ENCODE measurements around a stretch of chr2.

DNA sequence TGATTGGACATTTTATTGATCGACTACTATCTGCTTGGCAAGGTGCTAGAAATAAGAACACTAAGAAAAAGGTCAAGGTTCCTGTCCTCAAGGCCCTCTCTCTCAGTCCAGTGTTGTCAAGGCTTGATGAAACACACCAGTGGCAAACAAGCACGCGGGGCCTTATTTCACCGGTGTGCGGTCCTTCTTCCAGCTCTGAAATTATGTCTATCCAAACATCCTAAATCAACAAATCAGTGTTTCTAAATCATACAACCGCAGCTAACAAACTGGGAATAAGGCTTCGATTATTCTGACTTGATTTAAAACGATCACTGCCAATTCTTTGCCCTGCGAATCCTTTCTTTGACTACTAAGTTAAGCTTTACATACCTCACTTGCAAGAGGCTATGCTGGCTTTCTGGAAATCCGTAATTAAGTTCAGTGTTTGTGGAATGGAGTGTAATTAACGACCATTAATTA lies 702 bp upstream of the ITGAV start:
- PRO-cap, 2 experiments, result peak in 1 of 2 experiments; most common minus-strand start position 200 of the sequence (in 1)

DNA sequence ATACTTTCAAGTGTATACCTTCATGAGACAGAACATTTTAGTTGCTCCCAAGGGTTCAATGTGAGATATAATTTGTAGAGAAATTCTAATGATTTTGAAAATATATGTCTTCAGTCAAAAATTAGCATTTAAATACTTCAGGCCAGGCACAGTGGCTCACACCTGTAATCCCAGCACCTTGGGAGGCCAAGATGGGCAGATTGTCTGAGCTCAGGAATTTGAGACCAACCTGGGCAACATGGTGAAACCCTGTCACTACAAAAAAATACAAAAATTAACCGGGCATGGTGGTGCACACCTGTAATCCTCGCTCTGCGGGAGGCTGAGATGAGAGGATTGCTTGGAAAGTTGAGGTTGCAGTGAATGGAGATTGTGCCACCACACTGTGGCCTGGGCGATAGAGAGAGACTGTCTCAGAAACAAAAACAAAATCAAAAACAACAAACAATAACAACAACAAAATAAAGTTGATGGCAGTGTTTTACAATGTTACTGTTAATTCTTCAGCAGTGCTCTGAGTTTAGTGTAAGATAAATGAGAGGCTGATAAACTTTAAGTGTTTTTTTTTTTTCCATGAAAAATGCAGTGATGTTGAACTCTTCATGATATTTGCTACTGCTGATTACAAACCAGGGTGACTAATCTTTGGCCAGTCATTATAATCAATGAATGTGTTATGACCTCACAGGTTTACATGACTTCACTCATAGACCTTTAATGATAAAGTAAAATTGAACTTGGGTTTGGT lies 2.3 kb downstream of the ITGAV start:
- PRO-cap, 2 experiments, result peak in 1 of 2 experiments; most common plus-strand start position 349 of the sequence (in 1)

DNA sequence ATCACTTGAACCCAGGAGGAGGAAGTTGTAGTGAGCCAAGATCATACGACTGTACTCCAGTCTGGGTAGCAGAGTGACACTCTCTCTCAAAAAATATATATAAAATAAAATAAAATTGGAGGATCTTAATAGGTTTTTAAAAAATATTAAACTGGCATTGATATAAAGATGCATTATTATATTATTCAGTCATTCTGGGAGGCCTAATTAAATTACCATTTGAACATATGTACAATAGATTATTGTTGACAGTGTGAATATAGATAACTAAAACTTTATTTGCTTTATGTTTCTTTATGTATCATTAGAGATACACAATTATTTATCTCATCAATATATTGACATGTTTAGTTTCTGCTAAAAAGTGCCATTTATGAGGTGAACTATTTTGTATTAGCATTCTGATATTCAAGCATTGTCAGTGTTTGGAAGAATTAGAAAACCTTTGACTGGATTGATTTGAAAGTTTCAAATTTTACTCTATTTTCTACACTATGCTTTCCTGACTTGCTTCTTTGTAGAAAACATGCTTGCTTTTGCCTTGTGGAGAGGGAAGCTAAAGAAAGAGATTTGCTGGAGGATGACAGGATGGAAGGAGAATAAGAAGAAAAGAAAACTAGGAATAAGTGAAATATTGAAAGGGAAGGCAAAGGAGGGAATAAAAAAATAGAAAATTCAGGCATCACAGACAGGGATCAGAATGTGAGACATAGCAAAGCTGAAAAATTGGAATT lies 44.3 kb downstream of the ITGAV start:
- PRO-cap, 2 experiments, result no peak in any of the 2 experiments

DNA sequence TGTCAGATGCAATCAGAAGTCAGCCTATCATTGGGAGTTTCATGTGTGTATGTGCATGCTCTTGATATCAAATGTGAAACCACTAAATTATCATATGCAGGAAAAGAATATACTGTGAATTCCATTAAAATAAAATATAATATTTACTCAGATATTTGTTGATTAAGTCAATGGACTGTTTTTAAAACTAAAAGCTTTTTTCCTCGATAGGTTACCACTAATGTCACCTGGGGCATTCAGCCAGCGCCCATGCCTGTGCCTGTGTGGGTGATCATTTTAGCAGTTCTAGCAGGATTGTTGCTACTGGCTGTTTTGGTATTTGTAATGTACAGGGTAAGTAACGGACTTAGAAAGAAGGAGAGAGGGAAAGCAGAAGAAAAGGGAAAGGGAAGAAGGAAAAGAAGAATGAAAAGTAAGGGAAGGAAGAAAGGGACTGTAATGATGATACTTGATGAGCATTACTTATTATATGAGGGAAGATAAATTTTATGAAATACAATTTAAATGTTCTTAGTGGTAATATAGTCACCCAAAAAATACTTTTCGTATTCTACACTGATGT lies 17.2 kb upstream of the FAM171B start:
- PRO-cap, 2 experiments, result no peak in any of the 2 experiments

DNA sequence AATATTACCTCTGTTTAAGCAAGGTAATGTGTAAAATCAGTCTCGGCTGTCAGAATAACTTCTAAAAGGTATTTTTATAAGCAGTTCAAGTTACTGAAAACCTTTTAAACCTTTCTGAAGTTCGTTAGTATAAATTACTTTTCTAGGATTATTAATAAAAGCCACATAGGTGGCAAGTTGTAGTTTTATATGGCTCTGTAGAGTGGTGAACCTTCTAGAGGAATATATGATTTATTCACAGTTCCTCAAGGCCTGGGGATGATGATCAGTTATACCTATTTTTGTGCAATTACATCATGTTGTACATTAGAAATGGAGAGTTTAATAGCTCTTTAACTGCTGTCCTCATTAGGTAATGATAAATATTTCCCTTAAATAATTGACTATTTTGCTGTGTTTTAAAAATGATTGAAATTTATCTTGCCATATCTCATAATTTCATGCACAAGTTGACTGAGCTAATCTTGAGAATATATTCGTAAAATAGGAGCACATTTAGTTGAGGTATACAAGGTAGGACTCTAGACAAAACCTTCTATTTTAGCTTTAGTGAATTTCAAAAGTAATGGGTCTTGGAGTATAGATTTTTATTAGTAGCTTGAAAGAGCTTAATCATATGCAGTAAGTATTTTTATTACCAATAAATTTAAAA lies 15.3 kb upstream of the FAM171B start:
- PRO-cap, 2 experiments, result no peak in any of the 2 experiments

DNA sequence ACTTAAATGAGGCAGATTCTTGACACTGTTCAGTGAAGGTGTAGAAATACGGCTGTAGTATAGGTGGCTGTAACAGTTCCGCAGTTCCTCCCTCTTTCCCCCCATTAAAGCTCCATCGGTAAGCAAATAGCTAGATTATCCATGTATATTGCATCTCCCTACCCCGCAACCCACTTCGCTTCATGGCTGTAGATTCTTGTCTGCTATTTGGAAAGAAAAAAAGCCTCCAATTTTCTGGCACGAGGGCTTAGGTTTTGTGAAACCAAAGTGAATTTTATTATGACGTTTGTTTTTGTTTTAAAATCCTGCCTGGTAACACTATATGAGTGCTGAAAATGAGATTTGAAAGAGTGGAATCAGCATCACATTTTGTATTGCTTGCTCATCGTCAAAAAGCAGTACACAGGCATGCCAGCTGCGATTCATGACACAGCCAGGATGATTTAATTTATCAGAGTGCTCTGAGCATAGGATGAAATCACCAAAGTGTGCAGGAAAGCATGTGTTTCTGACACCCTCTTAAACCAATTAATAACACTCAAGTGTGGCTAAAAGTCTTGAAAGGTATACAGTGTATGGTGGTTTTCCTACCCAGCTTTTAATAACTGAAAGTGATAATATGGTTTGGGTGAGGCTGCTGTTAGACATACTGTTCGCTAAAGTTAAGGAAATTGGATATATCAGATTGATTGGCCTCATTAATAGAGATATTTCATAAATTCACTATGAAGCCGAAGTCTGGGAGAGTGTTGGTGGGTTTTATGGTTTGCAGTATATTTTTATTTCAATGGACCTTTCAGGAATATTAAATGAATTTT lies 1.5 kb downstream of the FAM171B start:
- PRO-cap, 2 experiments, result no peak in any of the 2 experiments

DNA sequence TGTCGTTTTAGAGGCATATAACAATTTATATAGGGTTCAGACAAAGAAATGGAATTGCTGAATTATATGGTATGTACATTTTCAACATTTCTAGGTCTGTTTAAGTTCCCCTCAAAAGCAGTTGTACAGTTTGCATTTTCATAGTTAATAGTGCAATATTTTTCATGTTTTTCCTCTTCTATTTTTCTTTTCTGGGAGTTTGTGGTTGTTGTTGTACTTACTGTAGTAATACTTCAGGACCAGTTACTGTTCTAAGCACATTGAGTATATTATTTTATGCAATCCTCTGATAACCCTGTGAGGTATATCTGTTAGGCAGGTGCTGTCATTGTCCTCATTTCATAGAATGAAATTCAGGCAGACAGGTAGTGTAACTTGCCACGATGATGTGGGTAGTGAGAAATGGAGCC lies 22.8 kb downstream of the FAM171B start:
- PRO-cap, 2 experiments, result no peak in any of the 2 experiments

- PRO-cap, 2 experiments, result no peak in any of the 2 experiments
Measured at GRCh38 chr2:186761712-186762103, 67.8 kb downstream of the FAM171B start.

GRCh38 chr2:187673408-187674243 lies 119.4 kb upstream of the TFPI start:
- PRO-cap, 2 experiments, result no peak in any of the 2 experiments

DNA sequence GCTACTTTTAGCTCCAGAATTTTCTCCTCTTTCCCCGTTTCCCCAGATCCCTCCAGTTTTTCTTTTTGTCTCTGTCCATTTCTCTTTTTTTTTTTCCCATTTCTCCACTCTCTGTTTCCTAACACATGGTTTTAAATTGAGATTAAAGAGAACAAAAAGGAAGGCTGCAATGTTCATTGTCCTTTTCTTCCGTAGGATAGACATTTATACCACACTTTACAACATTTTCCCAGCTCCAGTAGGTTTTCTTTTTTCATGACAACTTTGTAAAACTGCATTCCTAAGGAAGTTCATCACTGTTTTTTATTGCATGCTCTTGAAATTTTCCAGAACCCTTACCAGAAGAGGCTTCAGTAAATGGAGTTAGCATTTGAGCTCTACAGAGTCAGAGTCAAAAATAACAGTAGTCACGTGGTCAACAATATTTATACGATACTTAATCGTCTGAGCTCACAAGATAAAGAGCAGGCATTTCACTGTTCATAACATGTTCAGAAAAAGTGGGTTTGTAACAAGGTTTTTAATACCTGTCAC lies 187.3 kb upstream of the COL3A1 start:
- PRO-cap, 2 experiments, result no peak in any of the 2 experiments

DNA sequence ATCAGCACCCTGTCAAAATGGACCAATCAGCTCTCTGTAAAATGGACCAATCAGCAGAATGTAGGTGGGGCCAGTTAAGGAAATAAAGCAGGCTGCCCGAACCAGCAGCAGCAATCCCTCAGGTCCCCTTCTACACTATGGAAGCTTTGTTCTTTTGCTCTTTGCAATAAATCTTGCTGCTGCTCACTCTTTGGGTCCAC lies 82.9 kb upstream of the COL3A1 start:
- PRO-cap, 2 experiments, result no peak in any of the 2 experiments

- PRO-cap, 2 experiments, result no peak in any of the 2 experiments
Measured at GRCh38 chr2:188971281-188971766, 2.8 kb upstream of the COL3A1 start.

- PRO-cap, 2 experiments, result no peak in any of the 2 experiments
Measured at GRCh38 chr2:189178537-189179008, 988 bp downstream of the COL5A2 start.

DNA sequence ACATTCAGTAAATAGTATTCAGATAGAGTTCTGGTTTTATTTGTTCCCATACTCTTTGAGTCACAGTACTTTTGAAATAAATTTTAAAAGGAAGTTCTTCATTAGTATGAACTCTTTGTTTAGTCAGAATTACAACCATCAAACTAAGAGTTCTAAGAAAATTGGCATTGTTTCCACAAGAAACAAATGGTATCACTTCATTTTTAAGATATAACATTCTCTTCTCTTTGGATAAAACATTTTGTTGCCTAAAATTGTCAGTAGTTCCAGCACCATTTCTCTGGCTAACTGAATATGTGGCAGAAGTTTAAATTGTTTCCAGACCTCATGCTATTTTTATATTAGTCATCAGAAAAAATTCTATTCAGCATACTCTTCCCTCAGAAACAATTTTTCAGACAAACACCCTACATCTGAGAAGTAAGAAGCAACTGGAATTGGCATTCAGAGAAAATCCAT lies 88.5 kb upstream of the COL5A2 start:
- PRO-cap, 2 experiments, result no peak in any of the 2 experiments

DNA sequence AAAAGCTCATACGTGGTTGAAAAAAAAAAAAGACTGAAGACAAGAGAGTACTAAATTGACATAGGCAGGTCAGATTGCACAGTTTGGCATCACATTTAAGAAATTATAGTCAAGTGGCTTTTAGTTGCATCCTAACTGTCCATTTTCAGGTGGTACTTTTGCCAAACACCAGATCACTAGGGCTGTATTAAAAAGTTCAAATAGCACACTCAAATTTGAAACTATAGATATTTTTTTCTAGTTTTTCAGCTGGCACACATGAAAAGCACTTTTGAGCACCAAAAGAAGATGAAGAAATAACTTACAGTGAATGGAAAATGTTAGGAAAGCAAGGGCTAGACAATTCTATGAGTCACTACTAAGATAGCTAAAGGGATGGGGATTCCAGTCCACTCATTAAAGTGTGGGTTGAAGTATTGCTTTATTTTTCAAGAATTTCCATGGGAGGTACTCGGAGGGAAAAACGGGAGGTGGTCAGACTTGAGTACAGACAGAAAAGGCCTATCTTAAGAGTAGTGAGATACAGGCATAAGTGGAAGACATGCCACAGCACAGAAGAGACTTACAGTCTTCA lies 106.6 kb upstream of the COL5A2 start:
- PRO-cap, 2 experiments, result no peak in any of the 2 experiments

DNA sequence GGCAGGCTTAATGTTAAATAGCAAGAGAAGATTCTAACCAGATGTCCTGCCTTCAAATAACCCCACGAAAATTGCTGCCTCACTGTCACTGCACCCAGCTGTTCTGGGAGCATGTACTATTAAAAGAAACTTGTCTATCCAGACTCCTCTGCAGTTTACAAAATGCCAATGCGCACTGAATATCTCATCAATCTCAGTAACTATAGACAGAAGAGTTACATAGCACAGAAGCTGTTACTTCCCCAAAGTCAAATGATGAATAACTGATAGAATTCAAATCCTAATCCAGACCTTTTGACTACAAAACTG lies 43.9 kb downstream of the WDR75 start:
- PRO-cap, 2 experiments, result no peak in any of the 2 experiments

- PRO-cap, 2 experiments, result no peak in any of the 2 experiments
Measured at GRCh38 chr2:189526760-189527751, 53.5 kb downstream of the SLC40A1 start.

- PRO-cap, 2 experiments, result no peak in any of the 2 experiments
Measured at GRCh38 chr2:189559333-189560435, 20.9 kb downstream of the SLC40A1 start.

DNA sequence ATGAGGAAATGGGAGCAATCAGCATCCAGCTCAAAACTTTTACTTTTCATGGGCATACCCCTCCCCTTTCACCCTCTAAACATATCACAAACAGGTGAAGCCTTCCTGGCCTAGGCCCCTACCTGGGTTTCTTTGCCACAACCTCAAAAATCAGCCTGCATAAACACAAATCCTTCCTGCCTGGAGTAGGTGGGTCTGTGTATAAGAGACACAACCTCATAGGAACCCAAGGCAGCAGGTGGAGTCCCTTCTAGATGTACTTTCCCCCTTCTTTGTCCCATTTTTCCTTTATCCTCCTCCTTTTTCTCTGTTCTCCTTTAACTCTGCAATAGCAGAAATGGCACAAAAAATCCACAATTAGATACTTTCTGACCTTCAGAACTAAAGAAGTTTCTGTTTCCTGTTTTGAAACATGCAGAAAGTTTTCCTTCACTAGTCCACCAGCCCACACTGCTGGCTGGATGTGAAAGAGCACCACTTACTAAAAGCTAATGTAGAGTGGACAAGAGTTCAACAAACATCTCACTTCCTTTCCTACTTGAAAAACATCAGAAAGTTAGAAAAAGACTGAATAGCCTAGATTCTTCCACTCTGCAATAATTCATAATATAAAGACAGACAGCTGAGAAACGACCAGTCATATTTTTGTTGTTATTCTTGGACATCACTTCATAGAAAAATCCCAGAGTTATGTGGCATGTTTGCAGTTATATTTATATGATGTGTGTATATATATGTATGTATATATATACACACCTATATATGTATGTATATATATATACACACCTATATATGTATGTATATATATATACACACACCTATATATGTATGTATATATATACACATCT lies 11.1 kb downstream of the SLC40A1 start:
- PRO-cap, 2 experiments, result no peak in any of the 2 experiments

GRCh38 chr2:189579409-189580532 lies 815 bp downstream of the SLC40A1 start:
- PRO-cap, 2 experiments, result no peak in any of the 2 experiments

Data from monocyte (primary cell).